Metanephros (tissue), 2 donors: ENCODE measurements around a stretch of chr1.

DNA sequence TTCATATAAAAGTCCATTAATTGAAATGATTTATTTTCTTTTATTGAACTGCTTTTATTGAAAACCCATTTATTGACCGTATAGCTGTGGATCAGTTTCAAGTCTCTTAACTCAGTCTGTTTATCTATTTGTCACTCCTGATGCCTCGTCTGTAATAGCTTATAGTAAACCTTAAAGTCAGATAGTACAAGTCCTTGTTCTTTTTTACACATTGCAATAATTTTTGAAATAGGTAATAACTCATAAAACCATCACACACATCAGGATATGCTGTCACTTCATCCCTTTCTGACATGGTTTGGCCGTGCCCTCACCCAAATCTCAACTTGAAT lies 52.0 kb upstream of the CROCC start:
- RAMPAGE, long total RNA: no peak

GRCh38 chr1:16960685-16961408 lies 19.6 kb downstream of the MFAP2 start:
- RAMPAGE, long total RNA: no peak

- RAMPAGE, long total RNA: no peak
Observed at GRCh38 chr1:16981346-16981729, 918 bp upstream of the MFAP2 start.

- RAMPAGE, long total RNA: no peak
Observed at GRCh38 chr1:16984663-16985111, 4.3 kb upstream of the MFAP2 start.

- RAMPAGE, long total RNA: no peak
Observed at GRCh38 chr1:16985907-16987053, 5.9 kb upstream of the MFAP2 start.

DNA sequence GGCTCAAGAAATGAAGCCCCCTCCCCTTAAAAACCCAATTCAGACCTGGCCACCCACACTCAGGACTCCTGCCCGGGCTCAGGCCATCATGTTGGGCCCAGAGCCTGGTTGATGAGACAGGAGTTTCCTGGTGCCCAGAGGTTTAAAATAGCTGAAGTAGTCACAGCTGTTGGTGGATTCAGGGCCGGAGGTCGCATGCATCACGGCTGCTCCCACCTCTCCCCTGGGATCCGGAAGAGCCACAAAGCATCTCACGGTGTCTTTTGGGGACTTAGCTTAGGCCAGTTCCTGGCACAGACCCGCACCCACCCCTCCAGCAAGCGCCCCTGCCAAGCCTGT lies 2.6 kb upstream of the PADI2 start:
- RAMPAGE, long total RNA: no peak

DNA sequence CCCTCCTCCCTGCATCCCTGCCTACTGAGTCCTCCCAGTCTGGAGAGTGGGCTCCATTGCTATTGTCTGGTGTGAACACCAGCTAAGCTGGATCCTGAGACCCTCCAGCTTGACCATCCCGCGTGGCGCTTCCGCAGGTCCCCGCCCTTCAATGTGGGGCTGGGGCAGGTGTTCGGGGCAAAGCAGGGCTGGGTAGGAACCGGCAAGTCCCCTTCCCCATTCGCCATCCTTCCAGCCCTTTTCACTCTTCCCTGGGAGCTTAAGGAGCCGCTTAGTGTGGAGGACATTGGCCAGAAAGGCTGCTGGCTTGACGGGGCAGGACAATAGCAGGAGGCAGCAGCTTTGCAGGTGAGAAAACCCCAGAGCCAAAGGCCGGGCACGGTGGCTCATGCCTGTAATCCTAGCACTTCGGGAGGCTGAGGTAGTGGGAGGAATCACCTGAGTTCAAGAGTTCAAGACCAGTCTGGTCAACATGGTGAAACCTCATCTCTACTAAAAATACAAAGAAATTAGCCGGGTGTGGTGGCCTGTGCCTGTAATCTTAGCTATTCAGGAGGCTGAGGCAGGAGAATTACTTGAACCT lies 32.3 kb downstream of the PADI6 start:
- RAMPAGE, long total RNA: no peak

GRCh38 chr1:17416996-17417612 lies 22.4 kb downstream of the RCC2 start:
- RAMPAGE, long total RNA: no peak

GRCh38 chr1:17531338-17532544 lies 7.8 kb upstream of the ARHGEF10L start:
- RAMPAGE, long total RNA: no peak

- RAMPAGE, long total RNA: no peak
Observed at GRCh38 chr1:17551746-17552505, 12.4 kb downstream of the ARHGEF10L start.

GRCh38 chr1:17572113-17572859 lies 32.8 kb downstream of the ARHGEF10L start:
- RAMPAGE, long total RNA: no peak

DNA sequence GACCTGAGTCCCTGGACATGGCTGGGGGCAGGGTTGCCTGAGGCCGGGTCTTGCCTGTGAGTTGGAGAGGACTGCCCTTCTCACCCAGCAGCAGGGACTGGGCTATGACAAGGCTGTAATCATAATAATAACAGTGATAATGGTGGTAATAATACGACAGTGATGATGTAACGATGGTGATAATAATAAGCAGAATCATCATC lies 43.6 kb downstream of the ARHGEF10L start:
- RAMPAGE, long total RNA: no peak

DNA sequence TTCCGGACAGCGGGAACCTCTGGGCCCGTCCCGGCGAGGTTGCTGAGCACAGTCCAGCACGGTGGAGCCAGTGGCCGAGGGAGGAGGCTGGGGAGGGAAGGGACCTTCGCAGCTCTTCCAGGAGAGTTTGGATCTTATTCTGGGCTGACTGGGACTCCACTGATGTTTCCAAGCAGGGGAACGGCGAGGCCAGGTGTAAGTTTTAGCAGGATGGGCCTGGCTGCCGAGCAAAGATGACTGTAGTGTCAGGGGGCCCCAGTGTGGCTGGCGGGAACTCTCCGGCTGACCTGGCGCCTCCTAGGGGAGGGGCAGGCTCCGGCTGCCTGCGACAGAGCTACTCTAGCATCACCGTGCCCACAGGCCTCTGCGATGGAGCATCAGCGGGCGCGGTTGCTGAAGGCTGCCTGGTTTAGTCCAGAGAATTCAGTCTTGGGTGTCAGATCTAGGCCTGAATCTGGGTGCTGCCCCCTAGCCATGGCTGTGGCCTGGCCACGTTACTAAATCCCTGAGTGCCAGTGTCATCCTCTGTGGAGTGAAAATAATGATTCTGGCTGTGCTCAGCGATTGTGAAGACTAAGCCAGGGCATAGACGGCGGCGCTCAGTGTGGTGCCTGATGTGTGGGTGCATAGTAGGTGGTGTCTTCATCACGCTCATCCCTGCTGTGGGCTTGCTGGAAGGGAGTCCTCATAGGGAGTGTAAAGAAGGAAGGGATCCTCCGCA lies 107.4 kb downstream of the ARHGEF10L start:
- RAMPAGE, long total RNA: no peak

- RAMPAGE, long total RNA: no peak
Observed at GRCh38 chr1:17663990-17664611, 91.0 kb upstream of the ACTL8 start.

- RAMPAGE, long total RNA: no peak
Observed at GRCh38 chr1:18110987-18111530, 3.5 kb downstream of the IGSF21 start.

- RAMPAGE, long total RNA: no peak
Observed at GRCh38 chr1:18572279-18572517, 58.4 kb upstream of the PAX7 start.

DNA sequence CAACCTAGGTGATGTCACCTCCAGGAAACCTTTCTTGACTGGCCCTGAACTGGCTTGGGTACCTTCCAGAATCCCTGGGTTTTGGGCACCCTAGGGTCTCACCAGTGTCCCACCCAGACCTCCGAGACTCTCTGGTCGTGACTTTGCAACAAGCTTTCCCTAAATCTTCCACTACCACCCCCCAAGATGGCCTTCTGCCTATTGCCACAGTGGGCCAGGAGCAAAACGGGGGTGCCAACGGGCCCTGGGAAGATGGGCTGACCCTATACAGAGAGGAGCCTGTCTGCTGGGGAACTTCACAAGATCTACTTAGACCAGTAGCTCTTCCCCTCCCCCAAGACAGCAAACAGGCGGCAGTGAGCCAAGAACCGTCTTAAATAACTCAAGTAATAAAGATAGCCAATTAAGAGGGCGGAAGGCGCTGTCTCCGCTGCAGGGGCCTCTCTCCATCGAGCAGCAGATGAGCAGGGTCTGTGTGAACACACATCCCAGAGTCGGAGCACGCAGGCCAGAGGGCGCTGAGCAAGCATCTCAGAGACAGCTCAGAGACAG lies 11.3 kb downstream of the IFFO2 start:
- RAMPAGE, long total RNA: no peak

DNA sequence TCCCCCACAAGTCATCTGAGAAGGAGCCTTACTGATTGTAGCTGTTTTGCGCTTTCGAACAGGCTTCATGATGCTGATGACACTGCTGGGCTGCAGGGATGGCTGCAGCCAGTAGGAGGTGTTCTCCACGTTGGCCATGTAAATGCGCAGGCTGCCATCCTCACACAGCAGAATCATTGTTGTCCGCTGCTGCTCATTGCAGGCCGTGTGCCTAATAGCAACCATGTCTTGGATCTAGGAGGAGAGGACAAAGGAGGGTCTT lies 56.9 kb downstream of the UBR4 start:
- RAMPAGE, long total RNA: no peak

GRCh38 chr1:19178851-19179408 lies 31.1 kb downstream of the UBR4 start:
- RAMPAGE, long total RNA: no peak

DNA sequence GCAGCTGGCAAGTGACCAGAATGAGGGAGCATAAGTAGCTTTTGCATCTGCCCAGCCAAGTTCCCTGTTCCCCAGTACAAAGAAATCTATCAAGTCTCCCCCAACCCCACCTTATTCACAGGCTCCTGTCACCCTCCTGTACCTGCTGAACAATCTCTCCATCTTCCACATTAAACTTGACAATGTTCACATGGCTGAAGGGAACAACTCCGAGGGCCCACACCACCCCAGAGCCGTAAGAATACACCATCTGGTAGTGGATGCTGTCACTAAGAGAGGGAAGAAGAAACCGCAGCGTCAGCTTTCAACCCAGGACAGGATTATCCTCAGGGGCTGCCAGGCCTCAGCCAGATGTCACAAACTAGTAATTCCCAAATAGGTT lies 10.5 kb downstream of the EMC1 start:
- RAMPAGE, long total RNA: no peak